Endometrial microvascular endothelial cells (primary cell): ENCODE measurements around the gene SHD.

- RAMPAGE, long total RNA = no peak
Measured at GRCh38 chr19:3982516-3983432, 2.5 kb downstream of the EEF2 start.

DNA sequence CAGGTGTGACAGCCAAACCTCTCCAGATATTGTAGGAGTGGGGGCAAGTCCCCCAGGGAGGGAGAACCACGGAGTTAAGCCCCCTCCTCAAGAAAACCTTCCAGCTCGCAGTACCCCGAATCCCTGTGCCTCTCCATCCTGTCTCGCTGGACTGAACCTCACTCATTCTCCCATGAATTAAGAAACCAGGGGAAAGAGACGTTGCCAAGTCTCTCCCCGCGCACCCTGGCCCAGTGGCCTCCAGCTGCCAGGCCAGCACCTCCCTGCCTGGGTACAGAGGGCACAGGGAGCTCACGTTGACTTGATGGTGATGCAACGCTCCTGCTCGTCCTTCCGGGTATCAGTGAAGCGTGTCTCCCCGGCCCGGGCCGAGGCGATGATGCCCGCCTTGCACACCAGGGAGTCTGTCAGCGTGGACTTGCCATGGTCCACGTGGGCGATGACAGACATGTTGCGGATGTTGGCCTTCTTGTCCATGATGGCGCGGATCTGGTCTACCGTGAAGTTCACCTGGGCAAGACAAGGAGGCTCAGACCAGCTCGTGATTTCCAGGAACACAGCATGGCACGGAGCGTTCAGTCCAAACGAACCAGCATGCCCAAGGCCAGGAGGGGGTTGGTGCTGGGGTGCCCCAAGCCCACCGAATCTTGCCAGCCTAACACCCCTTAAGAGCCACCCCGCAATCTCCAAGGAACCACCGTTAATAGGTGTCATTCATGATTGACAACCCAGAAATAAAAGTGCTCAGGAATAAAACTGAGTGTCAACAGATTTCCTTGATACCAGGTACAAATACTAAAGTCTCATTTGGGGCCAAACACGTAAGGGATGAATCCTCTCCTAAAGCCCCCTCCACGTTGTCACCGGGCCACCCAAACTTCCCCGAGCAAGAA is 1.2 kb downstream of the EEF2 start:
- RAMPAGE, long total RNA = no peak

- RAMPAGE, long total RNA = no peak
Measured at GRCh38 chr19:3987727-3988370, 2.6 kb upstream of the EEF2 start.

DNA sequence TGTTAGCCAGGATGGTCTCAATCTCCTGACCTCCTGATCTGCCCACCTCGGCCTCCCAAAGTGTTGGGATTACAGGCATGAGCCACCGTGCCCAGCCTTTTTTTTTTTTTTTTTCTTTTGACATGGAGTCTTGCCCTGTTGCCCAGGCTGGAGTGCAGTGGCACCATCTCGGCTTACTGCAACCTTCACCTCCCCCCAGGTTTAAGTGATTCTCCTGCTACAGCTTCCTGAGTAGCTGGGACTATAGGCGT is 25.8 kb downstream of the ZBTB7A start:
- RAMPAGE, long total RNA = no peak

DNA sequence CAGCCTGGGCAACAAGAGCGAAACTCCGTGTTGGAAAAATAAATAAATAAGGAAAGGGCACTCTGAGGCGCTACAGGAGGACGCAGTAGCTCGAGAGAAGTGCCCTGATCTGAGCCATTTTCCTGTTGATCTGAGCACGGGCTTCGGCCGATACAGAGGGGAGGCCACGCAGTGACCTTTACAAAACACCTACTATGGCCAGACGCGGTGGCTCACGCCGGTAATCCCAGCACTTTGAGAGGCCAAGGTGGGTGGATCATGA is 9.5 kb downstream of the ZBTB7A start:
- RAMPAGE, long total RNA = no peak

DNA sequence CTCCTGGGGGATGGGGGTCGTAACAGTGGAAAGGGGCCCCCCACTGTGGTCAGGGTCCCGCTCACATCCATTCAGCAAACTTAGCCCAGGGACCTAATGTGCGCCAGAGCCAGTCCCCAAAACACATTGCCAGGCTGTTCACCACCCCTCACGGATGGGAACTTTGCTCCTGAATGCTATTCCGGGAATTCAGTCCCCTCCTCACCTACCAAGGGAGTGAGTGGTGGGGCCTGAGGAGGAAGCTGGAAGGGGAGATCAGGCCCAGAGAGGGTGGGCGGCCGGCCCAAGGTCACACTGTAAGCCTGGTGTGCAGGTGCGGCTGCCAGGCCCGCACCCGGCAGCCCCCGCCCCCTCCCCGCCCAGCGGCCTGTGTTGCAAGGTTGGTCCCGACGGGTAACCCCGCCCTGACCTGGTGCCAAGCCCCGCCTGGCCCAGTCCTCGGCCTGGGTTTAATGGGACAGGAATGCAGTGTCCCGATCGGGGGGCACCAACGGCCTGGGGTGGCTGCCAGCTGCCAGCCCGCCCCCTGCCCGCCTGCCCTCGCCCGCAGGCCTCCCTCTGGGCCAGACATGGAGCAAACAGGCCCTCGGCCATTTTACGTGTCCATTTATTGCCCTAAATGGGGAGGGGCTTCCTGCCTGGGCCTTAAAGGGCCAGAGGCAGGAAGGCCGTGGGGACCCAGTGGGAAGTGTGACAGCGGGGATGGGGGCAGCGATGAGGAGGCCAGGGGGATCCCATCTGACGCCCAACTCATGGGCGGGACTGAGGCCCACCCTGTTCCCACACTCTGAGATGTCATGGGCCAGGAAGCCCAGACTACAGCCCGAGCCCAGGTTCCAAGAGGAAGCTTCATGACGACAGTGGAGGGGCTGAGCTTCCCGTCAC is 5.4 kb downstream of the ZBTB7A start:
- RAMPAGE, long total RNA = no peak

GRCh38 chr19:4066314-4066527 is 478 bp downstream of the ZBTB7A start:
- RAMPAGE, long total RNA = no peak

DNA sequence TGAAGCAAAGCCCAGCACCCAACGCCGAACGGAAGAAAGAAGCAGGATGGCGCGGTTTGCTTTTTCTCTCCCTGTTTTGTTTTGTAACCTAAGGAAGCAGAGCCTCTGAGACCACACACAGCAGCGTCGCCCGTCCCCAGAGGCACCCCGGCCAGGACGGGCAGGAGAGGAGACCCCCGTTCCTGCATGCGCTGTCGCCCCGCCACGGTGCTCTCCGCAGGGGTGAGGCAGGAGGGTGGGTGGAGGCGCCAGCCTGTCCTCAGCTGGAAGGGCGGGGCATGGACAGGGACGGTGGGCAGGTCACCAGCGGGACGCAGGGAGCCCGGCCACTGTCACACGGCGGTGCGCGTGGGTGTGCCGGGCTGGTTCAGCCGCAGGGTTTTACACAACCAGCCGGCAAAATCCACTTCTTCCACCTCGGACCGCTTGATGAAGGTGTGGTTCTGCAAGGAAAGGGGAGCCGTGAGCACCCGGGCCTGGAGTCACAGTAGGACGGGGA is 23.6 kb upstream of the ZBTB7A start:
- RAMPAGE, long total RNA = no peak

GRCh38 chr19:4102880-4103754 is 20.8 kb downstream of the MAP2K2 start:
- RAMPAGE, long total RNA = no peak

GRCh38 chr19:4140383-4140714 is 13.1 kb upstream of the CREB3L3 start:
- RAMPAGE, long total RNA = no peak

- RAMPAGE, long total RNA = no peak
Measured at GRCh38 chr19:4158792-4159346, 5.4 kb downstream of the CREB3L3 start.

- RAMPAGE, long total RNA = no peak
Measured at GRCh38 chr19:4278723-4280002, at the start of gene SHD. TSS of gene SHD (plus strand) at chr19:4279266.

DNA sequence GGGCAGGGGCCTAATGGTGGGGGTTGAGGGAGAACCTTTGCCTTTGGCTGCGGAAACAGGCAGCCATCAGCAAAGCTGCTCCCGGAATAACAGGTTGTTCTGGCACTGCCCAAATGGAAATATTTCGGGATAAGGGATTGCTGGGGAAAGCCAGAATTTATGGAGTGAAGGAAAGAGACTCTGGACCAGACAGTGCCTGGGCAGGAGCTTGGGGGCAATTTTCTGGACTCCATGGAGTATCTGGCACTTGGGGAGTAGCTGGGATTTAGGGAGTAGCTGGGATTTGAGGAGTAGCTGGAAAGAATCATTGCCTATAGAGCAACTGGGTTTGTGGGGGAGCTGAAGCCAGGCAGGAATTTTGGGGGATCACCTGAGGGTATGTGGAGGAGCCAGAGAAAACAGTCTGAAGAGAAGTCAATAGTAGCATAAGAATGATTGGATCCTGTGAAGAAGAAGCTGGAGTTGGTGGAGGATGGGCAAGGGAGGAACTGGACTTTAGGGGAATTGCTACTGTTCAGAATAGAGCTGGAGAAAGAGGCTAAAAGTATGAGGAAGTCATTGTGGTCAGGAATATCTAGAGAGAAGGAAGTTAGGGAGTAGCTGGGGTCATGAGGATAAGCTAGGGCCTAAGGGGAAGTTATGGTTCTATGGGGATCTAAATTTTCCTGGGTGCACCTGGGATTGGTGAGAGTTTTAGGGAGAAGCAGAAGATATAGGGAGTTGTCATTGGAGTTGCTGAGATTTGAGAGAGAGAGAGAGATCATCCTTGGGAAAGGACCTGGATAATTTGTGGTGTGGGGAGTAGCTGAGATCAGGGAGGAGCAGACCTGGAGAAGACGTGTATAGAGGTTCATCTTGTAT is 14.8 kb downstream of the FSD1 start:
- RAMPAGE, long total RNA = no peak

DNA sequence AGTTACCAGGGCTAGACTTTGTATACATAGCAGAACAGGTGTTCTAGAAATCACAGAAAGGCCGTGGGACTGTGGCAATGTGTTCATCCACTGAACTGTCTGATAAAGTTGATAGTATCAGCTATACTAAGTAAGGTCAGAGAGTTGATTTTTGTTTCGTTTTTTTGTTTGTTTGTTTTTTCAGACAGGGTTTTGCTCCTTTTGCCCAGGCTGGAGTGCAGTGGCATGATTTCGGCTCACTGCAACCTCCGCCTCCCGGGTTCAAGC is 2.2 kb upstream of the STAP2 start:
- RAMPAGE, long total RNA = no peak

DNA sequence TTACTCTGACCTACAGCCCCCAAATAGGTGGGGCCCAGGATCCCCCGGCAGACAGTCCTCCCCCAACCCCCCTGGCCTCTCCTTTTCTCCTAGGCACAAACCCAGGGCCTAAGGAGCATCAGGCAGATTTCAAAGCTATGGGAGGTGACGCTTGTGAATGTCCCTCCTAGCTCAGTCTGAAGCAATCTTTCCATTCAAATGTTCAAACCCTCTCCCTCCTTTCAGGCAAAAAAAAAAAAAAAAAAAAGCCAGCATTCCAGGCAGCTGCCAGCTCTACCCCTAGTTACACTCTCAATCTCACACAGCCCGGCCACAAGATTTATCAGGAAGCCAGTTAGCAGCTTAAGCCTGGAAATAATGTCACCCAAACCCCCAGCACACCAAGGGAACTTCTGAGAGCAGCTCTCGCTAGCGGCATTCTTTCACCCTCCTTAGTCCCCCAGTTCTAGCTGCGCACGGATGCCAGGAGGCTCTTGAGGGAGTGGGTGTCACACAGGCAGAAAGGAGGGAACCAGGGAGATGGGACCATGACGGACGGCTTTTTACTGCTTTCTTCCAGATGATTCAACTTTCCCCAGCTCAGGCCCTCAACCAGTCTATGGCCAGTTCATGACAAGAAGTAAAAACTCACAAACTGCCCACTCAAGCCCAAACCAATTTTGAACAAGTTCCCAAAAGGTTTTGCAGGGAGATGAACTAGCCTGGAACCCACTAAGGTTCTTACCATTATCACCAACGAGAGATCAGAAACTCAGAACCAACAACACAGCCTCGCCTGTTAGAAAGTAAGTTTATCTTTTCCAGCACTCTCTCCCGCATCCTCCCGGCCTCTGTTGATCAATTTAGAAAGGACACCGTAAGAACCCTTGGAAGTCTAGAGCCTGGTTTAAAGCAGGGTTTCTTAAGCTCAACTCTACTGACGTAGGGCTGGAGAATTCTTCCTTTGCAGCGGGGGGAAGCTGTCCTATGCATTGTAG is 6.2 kb downstream of the SH3GL1 start:
- RAMPAGE, long total RNA = no peak

GRCh38 chr19:4403204-4403828 is 876 bp downstream of the CHAF1A start:
- RAMPAGE, long total RNA = no peak

GRCh38 chr19:4472434-4472557 is 199 bp downstream of the HDGFL2 start:
- RAMPAGE, long total RNA = no peak

DNA sequence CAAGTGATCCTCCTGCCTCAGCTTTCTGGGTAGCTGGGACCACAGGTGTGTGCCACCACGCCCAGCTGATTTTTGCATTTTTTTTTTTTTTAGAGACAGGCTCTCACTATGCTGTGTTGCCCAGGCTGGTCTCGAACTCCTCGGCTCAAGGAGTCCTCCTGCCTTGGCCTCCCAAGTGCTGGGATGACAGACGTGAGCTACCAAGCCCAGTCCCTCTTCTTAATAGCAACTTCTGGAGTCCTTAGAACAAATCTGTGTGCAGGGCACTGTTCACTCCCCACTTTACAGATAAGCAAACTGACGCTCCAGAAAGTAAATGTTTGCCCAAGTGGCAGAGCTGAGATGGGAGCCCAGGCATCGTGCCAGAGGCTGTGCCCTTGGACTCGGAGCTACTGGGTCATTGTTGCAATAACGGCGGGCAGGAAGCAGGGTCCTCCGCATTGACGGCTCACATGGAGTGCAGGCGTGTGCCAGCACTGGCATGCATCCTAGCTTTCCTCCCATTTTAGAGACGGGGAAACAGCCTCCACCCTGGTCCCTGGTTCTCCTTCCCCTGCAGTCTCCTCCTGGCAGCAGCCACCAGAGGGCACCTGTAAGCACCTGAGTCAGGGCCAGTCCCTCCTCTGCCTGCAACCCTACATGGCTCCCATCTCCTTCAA is 7.4 kb upstream of the LRG1 start:
- RAMPAGE, long total RNA = no peak

DNA sequence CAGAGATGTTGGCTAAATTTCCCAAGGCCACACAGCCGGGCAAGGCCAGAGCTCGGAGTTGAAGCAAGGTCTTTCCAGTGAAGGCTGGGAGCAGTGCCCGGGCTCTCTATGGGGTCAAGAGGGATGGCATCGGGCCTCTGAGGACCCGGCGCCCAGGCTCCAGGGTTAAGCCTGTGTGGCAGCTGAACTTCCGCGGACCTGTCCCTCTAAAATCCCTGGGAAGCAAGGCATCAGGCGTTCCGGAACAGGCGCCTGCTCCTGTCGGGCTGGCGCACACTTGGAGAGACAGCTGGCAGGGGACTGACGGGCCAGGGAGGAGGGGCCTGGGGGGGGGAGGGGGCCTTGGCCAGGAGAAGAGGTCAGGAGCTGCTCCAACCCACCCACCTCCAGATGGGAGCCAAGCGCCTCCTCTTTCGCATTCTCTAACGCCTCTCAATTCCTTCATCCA is 36.7 kb upstream of the SEMA6B start:
- RAMPAGE, long total RNA = no peak

DNA sequence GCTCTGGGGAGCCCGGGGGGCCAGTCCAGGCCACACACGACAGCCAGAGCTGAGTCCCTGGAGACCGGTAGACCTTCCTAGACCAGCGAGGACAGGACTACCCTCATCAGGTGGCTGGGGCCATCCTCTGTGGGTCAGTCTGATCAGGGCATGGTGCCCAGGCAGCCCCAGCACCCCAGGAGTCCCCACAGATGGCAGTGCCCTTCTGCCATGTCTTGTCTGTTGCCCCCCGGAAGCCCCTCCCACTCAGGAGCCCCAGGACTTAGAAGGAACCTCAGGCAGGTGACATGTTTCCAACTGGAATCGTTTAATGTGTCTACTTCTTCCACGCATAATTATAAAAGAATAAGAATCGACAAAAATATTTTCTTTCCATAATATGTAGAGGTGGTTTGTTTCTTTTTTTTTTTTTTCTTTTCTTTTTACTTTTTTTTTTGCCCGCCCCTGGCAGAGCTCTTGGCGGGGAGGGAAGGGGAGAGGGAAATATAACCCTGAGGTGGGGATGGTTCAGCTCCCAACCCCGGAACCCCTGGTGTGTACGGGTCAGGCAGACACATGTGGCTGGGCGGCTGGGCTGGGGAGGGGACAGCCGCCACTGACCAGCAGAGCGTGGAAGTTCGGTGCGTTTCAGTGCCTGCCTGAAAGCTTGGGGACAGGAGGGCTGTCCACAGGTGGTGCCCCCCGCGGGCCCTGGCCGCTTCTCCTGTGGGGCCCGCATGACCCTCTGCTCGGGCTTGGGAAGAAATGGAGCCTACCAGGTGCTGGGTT is 5.0 kb upstream of the MYDGF start:
- RAMPAGE, long total RNA = no peak